Measurements from ENCODE around the genes GSTM1, STRIP1, ALX3, UBL4B and KCNA3.

- PRO-cap = no peak
Observed at GRCh38 chr1:109391118-109391592, 6.6 kb downstream of the SORT1 start.

- PRO-cap = no peak
Observed at GRCh38 chr1:109425245-109425686, 982 bp downstream of the PSMA5 start.

DNA sequence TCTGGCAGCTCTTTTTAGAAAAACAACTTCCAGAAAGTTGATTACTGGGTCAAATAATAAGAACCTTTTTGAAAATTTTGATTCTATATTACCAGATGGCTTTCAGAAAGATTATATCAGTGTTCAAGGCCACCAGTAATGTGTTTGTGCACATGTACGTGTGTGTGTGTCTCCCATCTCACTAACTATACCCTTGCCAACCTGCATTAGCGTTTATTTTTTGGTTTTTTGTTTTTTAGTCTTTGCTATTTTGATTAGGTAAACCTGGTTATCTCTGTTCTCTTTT, 1.0 kb downstream of the GNAT2 start:
- PRO-cap = no peak

DNA sequence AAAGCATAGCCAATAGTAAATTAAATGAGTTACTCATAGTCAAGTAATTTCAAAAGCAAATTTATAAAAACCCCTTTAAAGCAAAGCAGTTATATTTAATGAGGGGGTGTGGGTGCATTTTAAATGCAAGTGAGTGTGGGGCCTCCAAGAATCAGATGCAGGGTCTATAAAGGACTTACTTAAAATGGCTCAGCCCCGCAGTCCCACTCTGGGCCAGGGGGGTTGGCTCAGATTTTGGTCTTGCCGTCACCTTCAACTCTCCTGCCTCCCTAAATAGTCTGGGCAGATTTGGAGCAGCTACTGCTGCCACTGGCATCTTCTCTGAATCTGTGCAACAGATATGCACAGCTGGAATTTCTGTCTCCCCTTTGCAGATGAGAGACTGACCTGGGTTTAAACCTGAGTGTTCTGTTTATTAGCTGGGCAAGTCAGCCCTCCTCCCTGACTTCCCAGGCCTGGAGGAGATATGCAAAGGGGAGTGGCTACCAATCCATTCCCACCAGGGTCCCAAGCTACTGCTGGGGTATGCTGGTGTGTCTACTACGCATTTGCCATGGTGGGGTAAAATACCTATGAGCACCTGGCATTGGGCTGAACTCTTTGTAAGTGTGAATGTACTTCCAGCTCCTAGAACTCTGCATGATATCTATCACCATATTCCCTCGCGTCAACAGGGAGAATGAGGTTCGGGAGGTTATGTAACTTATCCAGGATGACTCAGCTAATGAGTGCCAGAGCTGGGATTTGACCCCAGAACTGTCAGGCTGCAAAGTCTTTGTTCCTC, 16.4 kb downstream of the AMPD2 start:
- PRO-cap = no peak

DNA sequence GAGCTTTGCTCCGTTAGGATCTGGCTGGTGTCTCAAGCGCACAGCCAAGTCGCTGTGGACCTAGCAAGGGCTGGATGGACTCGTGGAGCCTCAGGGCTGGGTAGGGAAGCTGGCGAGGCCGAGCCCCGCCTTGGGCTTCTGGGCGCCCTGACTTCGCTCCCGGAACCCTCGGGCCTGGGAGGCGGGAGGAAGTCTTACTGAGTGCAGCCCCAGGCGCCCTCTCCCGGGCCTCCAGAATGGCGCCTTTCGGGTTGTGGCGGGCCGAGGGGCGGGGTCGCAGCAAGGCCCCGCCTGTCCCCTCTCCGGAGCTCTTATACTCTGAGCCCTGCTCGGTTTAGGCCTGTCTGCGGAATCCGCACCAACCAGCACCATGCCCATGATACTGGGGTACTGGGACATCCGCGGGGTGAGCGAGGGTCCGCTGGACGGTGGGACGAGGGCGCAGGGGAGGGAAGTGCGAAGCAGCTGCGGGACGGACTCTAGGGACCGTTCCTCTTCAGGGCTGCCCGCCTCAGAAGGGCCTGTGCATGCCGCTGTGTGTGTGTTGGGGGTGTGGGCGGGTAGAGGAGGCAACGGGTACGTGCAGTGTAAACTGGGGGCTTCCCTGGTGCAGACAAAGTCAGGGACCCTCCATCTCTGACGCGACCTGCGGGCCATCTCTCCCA, at the start of gene GSTM1:
TSS of gene GSTM1 (plus strand) at position 314 of the 665 bp plus-strand sequence.
- PRO-cap = bidirectional peak, plus-strand start at position 337 of the sequence, minus-strand start at position 225 of the sequence

- PRO-cap = no peak
Observed at GRCh38 chr1:109762943-109763421, 741 bp downstream of the EPS8L3 start.

- PRO-cap = no peak
Observed at GRCh38 chr1:109864019-109864796, 46.4 kb upstream of the CSF1 start.

DNA sequence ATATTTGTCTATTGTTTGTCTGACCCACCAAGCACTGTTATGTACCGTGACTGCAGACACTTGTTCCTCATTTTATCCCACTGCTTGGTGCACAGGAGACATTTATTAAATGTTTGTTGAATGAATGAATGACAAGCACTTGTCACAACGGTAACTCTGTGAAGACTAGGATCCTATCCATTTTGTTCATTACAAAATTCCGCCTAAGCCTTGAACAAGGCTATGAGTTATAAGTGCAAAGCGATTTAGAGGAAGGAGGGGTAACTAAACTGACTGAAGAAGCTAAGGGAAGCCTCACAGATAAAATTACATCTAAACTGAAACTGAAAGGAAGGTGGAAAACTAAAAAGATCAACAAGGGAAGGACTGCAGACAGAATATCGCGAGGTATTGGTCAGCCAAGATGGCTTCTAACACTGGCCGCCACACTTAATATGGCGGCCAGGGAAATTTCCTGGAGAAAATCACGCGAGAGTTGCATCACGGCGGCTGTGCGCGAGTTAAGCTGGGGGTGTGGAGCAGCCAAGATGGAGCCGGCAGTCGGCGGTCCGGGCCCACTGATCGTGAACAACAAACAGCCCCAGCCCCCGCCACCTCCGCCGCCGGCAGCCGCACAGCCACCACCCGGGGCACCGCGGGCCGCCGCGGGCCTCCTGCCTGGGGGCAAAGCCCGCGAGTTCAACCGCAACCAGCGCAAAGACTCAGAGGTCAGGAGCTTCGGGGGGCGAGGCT, at the start of gene STRIP1:
TSS of gene STRIP1 (plus strand) at position 514 of the 732 bp plus-strand sequence.
- PRO-cap = unidirectional peak, plus-strand start at position 514 of the sequence

DNA sequence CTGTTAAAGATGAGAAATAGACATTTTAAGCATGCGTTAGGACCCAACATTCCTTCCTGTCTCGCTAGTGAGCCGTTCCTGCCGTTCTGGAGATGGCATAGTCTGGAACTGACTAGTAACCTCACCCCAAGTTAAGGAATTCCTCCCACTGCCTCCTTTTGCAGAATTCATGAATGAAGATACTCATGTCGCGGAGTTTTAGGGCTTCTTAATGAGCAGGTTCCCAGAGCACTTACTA, 943 bp downstream of the STRIP1 start:
- PRO-cap = no peak

DNA sequence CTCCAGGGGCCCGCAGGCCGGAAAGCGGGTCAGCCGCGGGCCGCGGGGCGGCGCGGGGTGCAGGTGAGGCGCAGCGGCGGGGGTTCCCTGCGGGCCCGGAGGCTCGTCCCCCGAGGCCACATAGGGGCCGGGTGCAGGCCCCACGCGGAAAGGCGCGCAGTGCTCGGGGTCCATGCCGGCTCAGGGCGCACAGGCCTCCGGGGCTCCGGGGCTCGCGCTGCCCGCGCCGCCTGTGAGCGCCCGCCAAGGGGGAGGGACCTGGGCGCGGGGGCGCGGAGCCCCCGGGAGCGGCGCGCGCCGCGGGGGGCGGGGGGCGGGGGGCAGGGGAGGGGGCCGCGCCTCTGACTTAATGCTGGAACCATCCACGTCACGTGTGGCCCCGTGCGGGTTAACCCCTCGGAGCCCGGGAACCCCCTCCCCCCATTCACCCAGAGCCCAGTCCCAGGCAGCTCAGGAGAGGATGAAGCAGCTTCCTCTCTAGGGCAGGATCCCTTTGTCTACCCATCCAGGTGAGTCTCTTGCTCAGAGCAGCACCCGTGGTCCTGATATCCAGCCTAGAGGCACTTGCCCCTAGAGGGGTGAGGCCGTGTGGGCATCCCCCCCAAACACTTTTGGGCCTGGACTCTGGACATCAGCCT, at the start of gene ALX3:
TSS of gene ALX3 (minus strand) at position 234 of the 638 bp plus-strand sequence.
- PRO-cap = no peak

DNA sequence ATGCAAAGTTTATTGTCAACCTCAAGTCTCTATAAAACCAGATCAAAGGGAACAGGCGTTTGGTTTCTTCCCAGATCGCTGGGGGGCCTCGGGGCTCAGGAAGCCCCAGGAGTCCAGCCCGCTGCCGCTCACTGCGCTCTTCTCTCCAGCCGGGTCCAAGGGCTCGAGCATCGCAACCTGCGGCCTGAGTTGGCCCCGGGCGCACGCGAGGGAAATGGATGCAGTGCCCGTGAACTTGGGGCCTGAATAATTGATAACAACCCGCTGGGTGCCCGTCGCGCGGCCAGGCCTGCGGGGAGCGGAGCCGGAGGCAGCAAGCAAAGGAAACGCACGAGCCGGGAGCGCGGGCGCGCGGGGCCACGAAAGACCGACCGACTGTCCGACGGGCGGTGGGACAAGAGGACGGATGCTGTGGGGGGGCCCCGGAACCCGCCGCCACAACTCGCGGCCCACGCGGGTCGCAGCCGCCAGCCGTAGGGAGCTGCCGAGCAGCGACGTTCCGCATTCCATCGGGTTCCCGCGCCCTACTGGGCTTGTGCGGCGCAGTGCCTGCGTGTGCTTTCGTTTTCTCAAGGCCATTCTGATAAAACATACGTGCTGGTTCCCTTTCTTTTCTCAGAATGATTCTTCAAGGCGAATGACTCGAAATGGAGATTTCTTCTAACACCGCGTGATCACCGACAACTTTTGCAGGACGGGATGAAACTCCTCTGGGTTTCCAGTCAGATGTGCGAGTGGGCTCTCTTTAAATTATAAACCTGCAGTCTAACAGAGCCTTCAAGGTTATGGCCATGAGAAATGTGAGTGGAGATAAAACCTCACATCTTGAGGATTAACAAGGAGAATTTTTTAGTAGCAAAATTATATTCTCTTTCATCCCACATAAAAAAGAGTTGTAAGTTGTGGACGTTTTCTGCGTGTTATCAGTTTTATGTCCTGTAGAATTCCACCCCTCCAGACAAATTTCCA, 14.1 kb upstream of the ALX3 start:
- PRO-cap = unidirectional peak, minus-strand start at position 622 of the sequence

DNA sequence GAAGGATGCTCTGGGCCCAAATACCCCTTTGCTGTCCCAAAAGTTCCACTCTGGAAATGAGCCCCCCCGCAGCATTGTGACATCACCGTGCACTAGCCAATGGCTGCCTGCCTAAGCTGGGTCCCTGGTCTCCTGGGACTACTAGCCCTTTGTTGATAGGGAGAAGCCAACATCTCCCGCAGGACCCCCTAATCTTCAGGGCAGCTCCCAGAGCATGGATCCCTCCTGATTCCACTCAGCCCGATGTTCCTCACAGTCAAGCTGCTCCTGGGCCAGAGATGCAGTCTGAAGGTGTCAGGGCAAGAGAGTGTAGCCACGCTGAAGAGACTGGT, at the start of gene UBL4B:
TSS of gene UBL4B (plus strand) at position 152 of the 332 bp plus-strand sequence.
- PRO-cap = no peak

- PRO-cap = no peak
Observed at GRCh38 chr1:110187487-110187900, 22.6 kb upstream of the KCNC4 start.

- PRO-cap = no peak
Observed at GRCh38 chr1:110232000-110232577, 22.0 kb downstream of the KCNC4 start.

- PRO-cap = no peak
Observed at GRCh38 chr1:110235841-110236238, 25.7 kb downstream of the KCNC4 start.

DNA sequence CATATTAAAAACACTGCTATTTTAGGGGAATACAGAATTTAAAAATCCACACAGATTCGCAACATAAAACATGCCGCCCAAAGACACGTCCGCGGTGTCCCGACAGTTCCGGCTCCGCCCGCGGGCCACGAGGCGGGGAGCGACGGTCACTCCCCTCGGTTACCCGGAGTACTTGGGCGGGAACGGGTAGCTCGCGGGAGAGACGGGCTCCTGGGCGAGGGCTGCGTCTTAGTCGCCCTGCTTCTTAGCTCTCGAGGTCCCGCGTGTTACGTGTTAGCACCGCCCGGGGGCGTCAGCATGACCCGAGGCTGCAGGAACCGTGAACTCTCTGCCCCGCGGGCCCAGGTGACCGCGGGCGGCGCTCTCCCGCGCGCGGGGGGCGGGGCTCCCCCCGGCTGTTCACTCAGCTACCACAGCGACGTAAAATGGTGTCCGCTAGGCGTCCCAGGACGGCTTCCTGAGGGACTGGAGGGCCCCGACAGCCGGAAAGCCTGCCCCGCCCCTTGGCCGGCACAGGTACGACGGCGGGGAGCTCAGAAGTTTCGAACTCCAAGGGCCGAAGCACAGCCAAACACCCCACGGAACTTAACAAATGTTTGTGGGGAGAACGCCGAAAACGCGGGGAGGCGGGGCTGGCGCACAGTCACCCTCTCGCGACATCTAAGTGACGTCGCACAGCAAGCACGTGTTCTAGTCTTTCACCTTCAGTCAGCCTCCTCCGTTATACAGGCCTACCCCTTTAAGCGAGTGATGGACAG, 860 bp upstream of the RBM15 start:
- PRO-cap = unidirectional peak, plus-strand start at position 179 of the sequence; bidirectional peak, plus-strand start at position 415 of the sequence, minus-strand start at position 246 of the sequence; bidirectional peak, plus-strand start outside the sequence, minus-strand start at position 662 of the sequence

- PRO-cap = no peak
Observed at GRCh38 chr1:110339596-110340743, 793 bp downstream of the RBM15 start.

GRCh38 chr1:110371649-110372260, 19.1 kb downstream of the SLC16A4 start:
- PRO-cap = no peak

DNA sequence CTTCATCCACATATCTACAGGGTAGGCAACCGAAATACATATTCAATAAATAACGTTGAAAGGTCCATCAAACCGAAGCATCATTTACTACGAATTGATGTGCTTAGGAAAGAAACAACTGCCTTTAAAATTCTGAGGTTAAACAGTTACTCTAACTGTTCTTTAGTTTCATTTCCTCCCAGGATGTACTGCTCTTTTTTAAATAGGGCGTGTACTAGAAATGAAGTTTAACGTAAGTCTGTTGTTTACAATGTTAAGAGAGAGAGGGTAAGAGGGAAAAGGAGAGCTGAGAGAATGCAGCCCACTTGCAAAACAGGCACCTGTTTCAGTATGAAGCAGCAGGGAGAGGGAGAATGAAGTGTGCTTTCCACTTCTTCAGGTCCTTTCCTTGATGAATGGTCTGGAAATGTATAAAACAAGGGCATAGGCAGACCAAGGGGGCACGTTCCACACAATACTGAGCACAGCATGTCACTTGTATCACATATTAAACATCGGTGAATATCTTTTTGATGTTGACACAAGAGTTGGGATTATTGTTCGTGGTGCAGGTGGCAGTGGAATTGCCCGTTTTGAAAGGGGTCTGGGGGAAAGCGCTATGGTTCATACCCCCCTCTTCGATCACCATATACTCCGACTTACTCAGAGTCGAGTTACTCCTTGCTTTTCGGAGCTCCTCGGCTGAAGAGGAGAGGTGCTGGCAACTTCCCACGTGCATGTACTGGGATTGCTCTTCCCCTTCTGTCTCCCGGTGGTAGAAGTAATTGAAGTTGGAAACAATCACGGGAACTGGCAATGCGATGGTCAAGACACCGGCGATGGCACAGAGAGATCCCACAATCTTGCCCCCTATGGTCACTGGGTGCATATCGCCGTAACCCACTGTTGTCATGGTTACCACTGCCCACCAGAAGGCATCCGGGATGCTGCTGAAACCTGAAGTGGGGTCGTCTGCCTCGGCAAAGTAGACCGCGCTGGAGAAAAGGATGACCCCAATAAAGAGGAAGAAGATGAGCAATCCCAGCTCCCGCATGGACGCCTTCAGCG, 1.8 kb downstream of the KCNA3 start:
- PRO-cap = unidirectional peak, plus-strand start at position 257 of the sequence

- PRO-cap = bidirectional peak, plus-strand start at chr1:110675118, minus-strand start at chr1:110674998
Observed at GRCh38 chr1:110674628-110675569, at the start of gene KCNA3. KCNA3 (minus strand) TSS chr1:110674940.

All from parotid gland (tissue), 1 donor.